Metanephros (tissue), 2 donors: ENCODE measurements around a stretch of chr12.

GRCh38 chr12:14693-15206 is 51.8 kb upstream of the IQSEC3 start:
- RAMPAGE, long total RNA = no peak

DNA sequence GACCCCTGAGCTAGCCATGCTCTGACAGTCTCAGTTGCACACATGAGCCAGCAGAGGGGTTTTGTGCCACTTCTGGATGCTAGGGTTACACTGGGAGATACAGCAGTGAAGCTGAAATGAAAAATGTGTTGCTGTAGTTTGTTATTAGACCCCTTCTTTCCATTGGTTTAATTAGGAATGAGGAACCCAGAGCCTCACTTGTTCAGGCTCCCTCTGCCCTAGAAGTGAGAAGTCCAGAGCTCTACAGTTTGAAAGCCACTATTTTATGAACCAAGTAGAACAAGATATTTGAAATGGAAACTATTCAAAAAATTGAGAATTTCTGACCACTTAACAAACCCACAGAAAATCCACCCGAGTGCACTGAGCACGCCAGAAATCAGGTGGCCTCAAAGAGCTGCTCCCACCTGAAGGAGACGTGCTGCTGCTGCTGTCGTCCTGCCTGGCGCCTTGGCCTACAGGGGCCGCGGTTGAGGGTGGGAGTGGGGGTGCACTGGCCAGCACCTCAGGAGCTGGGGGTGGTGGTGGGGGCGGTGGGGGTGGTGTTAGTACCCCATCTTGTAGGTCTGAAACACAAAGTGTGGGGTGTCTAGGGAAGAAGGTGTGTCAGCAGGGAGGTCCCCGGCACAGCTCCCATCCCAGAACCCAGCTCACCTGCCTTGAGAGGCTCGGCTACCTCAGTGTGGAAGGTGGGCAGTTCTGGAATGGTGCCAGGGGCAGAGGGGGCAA is 50.1 kb upstream of the IQSEC3 start:
- RAMPAGE, long total RNA = no peak

DNA sequence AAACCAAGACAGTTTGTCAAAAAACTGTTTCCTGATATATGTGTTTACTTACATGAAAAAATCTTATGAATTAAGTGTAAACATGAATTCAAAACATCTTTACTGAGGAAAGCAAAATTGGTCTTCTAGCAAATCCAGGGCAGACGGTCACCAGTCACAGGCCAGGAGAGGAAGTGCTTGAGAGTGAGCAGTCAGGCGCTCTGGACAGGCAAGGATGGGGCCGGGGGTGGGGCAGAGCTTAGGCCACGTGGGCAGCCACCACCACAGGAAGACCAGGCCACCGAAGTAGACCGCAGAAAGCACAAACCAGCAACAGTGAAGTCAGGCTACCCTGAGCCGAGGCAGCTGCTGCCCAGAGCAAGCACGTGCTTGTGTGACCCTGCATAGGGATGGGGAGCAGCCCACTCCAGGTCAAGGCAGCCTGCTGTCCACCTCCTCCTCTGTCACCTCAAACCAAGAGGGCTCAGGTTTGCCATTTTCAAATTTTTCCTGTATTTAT is 33.5 kb downstream of the SLC6A12 start:
- RAMPAGE, long total RNA = no peak

DNA sequence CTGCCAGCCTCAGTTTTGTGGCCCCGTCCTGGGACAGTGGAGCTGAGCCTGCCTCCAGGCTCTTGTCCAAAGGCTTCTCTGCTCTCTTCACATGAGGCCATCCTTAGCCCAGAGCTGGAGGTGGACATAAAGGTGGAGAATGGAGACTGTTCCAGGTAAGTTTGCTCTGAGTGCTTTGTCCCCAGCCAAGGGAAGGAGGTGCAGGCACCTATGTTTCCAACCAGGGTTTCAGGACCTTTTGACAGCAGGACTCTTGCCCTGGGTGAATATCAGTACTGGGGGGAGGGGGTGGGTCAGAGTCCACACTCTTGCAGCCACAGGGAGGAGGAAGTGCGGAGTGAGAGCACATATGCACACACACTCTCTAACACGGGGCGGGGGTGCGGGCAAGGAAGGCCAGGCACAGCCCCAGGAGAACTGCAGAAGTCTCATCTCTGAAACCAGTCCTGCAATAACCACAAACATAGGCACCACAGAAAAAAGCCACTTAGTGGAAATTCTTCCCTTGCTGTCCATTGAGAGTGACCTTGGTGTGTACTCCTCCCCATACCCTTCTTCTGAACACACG is 23.5 kb upstream of the SLC6A12 start:
- RAMPAGE, long total RNA = no peak

GRCh38 chr12:507223-507805 is 47.6 kb downstream of the B4GALNT3 start:
- RAMPAGE, long total RNA = no peak

DNA sequence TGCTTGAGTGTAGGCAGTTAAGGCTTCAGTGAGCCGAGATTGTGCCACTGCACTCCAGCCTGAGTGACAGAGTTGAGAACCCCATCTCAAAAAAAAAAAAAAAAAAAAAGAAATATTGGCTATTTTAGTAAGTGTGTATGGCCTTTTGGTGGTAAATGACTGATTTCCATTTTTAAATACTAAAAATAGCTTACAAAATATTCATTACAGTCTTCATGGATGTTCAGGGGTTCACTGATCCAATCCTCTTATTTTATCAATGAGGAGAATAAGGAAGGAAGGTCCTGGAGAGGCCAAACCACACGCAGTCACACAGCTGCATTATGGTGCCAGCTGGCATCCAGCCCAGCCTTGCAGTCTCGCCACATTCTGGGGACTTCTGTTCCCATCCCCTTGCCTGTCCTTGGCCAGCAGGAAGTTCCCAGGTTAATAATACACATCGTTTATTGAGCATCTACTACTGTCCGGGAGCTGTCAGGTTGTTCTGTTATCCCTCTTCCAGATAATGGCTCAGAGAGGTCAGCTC is 78.8 kb downstream of the B4GALNT3 start:
- RAMPAGE, long total RNA = no peak

DNA sequence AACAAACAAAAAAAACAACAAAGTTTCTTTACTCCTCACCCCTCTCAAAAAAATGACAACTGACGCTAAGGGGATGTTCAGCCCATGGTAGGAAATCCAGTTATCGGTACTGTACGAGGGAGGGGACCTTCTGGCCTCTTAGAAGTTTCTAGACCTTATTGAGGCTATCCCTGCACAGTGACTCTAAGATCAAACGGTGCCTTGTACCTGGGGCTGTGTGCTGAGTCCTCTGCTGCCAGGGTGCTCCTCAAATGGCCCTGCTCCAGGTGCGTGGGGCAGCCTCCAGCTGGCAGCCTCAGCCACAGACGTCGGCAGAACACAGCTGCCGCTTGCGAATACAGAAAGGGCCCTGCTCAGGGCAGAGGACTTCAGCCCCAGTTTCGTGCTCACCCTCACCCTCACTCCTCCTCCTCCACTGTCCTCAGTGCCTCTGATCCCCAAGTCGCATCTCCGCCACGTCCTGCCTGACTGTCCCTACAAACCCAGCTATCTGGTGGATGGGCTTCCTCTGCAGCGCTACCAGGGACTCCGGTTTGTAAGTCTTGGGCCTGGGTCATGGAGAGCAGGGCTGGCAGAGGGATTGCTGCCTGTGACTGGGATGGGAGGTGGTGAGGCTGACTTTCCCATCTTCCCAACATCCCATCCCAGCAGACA is 90.9 kb downstream of the B4GALNT3 start:
- RAMPAGE, long total RNA = no peak

- RAMPAGE, long total RNA = no peak
Observed at GRCh38 chr12:552947-554164, 93.6 kb downstream of the B4GALNT3 start.

DNA sequence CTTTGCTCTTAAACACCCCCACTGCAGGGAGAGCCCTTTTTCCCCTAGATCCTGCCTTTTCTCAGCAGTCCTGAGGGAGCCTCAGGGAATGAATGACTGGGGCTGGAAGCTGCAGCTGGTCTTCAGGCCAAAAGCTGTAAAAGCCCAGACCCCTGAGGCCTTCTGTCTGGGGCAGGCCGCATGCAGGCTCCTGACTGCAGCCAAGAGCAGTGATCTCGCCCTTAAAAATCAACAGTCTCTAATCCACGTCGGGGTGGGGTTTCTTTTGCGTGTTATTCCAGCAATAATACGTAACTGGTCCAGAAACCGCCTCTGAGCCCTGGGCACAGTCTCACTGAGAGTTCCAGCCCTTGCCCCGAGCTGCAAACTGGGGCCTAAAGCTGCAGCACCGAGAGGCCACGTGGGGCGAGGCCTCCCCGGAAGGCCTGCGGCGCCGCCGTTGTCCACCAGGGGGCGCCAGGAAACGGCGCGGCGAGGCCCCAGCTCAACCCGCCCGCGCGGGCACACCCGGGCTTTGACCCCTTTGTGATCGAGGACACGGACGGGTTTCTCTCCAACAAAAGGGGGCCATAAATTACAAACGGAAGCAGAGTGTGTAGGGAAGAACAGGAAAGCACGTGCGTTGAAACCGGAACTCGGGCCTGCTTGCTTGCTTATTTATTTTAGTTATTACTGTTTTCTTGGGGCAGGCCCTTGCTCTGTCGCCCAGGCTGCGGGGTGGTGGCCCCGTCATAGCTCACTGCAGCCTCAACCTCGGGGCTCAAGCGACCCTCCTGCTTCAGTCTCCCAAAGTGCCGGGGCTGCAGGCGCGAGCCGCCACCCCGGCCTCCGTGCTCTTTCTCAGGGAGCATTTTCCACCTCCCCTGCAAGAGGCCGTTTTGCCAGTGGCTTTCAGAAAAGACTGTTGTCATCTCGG is 87.2 kb downstream of the NINJ2 start:
- RAMPAGE, long total RNA = no peak

GRCh38 chr12:908462-909600 is 40.7 kb downstream of the RAD52 start:
- RAMPAGE, long total RNA = no peak

GRCh38 chr12:1048184-1048622 is 57.2 kb downstream of the ERC1 start:
- RAMPAGE, long total RNA = no peak

GRCh38 chr12:1129778-1129977 is 138.7 kb downstream of the ERC1 start:
- RAMPAGE, long total RNA = no peak

DNA sequence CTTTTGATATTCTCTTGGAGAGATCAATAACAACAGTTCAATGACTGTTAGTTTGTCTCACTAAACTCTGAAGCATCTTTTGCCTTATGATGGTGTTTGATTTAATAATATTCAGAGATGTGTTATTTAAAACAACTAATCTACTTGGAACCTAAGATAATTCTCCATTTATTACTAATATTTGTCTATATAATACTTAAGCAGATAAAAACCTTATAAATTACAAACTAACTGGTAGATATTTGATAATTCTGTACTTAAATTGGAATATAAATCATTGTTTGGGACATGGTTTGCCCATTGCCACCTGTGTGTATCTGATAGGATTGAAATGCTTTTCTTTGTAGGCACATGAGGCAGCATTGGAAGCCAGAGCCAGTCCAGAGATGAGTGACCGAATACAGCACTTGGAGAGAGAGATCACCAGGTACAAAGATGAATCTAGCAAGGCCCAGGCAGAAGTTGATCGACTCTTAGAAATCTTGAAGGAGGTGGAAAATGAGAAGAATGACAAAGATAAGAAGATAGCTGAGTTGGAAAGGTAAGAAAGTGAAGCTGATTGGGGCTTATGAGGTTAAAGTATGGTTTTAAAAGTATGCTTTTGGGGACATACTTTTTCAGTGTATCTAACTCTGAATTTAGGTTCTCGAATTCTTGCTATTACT is 198.6 kb downstream of the ERC1 start:
- RAMPAGE, long total RNA = no peak

- RAMPAGE, long total RNA = no peak
Observed at GRCh38 chr12:1474573-1475127, 119.7 kb downstream of the FBXL14 start.

DNA sequence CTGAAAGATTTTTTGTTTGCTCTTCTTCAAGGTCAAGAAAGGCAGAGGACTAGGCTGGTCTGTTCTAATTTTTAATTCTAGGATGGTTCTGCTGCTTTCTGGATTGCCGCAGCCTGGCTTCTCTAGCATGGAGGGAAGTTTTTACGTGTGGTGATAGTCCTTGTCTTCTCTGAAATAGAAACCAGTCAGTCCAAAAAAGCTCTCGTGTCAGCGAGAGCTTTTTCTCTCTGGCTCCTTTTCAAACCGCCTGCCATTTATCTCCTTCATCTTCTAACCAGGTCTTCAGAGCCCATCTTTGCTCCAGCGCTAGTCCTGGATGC is 61.4 kb downstream of the FBXL14 start:
- RAMPAGE, long total RNA = no peak

GRCh38 chr12:1576061-1576740 is 18.2 kb downstream of the FBXL14 start:
- RAMPAGE, long total RNA = no peak

GRCh38 chr12:1605553-1606671 is 11.5 kb upstream of the FBXL14 start:
- RAMPAGE, long total RNA = no peak

DNA sequence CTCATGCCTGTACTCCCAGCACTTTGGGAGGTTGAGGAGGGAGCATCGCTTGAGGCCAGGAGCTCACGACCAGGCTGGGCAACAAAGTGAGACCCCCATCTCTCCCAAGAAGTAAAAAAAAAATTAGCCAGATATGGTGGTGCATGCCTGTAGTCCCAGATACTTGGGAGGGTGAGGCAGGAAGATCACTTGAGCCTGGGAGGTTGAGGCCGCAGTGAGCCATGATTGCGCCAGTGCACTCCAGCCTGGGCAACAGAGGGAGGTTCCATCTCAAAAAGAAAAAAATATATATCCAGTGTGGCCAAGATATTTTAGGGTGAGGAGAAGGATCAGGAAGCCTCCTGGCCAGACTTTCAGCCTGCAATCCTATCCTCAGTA is 23.5 kb upstream of the ADIPOR2 start:
- RAMPAGE, long total RNA = no peak

- RAMPAGE, long total RNA = no peak
Observed at GRCh38 chr12:1780435-1781128, 39.8 kb upstream of the LRTM2 start.

- RAMPAGE, long total RNA = no peak
Observed at GRCh38 chr12:1786574-1787201, 33.7 kb upstream of the LRTM2 start.